Measurements from ENCODE around the gene TIMM8B.

GRCh38 chr11:111978204-111979061 lies 41.3 kb downstream of the DIXDC1 start:
- RAMPAGE, long total RNA, result no peak
- RRBS, result no CpG with 5 or more reads among the region's 10 CpGs

DNA sequence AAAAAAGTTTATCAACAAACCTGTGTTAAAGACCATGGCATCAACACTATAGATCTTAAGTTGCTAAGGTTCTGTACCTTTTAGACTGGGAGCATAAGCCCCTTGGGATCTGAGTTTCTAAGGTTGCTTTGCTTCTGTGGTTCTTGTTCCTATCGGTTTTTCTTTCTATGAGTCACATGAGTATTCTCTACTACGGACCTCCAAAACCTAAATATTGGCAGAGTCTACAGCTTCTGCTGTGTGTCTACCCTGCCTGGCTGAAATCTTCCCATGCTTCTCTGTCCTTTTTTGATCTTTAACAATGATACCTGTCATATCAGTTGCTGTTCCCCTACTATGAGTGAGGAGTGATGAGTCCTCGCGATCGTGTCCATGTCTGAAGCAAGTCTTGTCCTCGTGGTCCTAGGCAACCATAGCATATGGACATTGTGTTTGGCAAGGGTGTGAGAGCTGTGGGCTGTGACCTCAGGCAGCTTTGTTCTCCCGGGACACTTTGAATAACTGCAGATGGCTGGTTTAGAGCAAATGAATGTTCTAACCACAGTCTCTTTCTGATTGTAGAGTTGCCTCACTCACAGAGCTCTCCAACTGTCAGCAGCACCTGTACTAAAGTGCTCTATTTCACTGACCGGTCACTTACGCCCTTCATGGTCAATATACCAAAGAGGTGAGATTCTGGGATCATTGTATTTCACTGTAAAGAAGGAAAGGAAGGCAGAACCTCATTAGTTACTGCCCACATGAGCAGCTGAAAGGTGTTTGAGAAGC lies 8.9 kb upstream of the DLAT start:
- RAMPAGE, long total RNA, result no peak
- RRBS, result no CpG with 5 or more reads among the region's 9 CpGs

DNA sequence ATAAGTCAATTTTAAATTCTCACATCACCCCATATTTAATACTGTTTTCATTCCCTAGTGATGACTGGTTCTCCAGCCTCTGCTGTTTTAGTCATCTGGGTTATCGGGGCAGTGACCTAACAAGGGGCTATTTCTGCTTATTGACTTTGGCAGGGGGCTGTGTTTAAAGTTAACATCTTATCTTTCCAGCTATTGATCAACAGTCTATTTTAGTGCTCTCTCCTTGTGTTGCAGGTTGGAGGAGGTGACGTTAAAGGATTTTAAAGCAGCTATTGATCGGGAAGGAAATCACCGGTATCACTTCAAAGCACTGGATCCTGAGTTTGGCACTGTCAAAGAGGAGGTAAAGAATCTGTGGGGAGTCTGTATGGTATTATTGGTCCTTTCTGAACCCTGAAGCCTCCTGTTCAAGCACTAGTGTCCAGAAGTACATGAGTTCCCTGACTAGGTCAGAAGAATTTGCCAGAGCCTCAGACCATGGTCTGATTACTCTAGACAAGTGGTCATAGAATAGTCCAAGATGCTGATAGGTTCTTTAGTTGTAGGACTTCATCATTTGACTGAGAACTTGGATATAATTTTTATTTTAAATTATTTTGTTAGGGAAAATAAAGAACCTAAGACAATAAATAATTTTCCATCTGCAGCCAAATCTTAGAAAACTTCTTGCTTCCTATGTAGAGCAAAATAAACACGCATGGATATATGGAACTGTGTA lies 7.5 kb upstream of the DLAT start:
- RAMPAGE, long total RNA, result no peak
- RRBS, result no CpG with 5 or more reads among the region's 5 CpGs

DNA sequence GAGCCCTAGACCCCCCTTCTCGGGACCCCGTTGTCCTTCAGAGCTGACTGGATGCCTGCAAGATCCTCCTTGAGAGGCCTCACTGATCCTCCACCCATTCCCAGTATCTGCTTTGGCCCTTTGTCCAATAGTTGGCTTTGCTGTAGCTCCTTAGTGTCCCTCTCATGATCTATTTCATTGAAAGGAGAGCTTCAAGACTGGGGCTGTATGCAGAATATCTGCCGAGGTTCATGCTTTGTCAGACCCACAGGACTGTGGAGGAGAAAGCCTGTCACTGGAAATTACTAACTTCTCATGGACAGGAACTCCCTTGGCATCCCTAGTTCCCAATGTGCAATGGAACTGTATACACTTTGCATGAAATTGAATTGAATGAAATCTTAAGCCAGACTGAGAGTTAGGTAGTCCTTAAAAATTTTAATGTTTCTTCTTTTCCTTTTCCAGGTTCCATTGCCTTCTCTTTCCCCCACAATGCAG lies 584 bp downstream of the DLAT start:
- RAMPAGE, long total RNA, result no peak
- RRBS, result no CpG with 5 or more reads among the region's 3 CpGs

DNA sequence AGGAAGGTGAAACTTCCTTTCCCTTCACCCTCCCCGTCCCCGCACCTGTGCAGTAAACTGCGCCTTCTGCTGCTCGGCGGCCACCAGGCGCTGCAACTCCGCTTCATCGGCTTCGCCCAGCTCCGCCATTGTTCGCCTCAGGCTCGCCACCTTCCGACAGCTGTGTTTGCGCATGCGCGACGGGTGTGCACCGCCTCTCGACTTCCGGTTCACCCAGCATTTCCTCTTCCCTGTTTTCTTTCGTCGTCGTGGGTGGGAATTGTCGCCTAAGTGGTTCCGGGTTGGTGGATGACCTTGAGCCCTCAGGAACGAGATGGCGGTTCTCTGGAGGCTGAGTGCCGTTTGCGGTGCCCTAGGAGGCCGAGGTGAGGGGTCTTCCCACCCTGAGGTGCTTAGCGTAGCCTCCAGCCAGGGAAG lies at the start of gene TIMM8B:
TSS of gene TIMM8B (minus strand) at position 162 of the 417 bp plus-strand sequence.
- RAMPAGE, long total RNA, result start-site peak on the minus strand centred at position 152 of the sequence, 26 bp wide, 280 and 513 reads in 2 replicates; start-site peak on the plus strand centred at position 299 of the sequence, 16 bp wide, 124 and 77 reads in 2 replicates
- RRBS, result 2% methylated on average over 4 of the region's 31 CpGs

DNA sequence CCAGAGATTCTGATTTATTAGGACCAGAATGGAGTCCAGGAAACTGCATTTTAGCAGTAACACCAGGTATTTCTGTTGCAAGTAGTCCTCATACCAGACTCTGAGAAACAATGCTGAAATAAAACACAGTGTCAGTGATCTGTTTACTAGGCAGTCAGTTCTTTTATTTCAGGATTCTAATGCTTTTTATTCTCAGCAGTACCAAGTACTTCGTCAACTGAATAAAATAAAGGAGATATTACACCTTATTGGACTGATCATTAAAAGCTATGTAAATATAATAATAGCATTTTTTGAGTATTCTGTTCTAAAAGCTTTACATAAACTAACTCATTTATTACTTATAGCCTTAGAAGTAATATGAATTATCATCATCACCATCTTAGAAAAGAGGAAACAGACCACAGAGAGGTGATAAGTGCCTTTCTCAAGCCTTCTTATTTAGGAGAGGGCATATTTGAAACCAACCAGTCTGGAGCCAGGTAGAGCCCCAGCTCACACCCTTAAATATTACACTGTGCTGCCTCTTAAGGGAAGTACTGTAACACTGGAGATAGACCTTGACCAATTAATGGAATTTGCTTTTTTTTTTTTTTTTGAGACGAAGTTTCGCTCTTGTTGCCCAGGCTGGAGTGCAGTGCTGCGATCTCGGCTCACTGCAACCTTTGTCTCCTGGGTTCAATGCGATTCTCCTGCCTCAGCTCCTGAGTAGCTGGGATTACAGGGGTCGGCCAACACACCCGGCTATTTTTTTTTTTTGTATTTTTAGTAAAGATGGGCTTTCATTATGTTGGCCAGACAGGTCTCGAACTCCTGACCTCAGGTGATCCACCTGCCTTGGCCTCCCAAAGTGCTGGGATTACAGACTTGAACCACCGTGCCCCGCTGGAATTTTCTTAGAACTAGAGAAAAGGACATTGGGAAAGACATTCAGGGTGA lies 2.3 kb downstream of the BCO2 start:
- RAMPAGE, long total RNA, result no peak
- RRBS, result no CpG with 5 or more reads among the region's 11 CpGs

DNA sequence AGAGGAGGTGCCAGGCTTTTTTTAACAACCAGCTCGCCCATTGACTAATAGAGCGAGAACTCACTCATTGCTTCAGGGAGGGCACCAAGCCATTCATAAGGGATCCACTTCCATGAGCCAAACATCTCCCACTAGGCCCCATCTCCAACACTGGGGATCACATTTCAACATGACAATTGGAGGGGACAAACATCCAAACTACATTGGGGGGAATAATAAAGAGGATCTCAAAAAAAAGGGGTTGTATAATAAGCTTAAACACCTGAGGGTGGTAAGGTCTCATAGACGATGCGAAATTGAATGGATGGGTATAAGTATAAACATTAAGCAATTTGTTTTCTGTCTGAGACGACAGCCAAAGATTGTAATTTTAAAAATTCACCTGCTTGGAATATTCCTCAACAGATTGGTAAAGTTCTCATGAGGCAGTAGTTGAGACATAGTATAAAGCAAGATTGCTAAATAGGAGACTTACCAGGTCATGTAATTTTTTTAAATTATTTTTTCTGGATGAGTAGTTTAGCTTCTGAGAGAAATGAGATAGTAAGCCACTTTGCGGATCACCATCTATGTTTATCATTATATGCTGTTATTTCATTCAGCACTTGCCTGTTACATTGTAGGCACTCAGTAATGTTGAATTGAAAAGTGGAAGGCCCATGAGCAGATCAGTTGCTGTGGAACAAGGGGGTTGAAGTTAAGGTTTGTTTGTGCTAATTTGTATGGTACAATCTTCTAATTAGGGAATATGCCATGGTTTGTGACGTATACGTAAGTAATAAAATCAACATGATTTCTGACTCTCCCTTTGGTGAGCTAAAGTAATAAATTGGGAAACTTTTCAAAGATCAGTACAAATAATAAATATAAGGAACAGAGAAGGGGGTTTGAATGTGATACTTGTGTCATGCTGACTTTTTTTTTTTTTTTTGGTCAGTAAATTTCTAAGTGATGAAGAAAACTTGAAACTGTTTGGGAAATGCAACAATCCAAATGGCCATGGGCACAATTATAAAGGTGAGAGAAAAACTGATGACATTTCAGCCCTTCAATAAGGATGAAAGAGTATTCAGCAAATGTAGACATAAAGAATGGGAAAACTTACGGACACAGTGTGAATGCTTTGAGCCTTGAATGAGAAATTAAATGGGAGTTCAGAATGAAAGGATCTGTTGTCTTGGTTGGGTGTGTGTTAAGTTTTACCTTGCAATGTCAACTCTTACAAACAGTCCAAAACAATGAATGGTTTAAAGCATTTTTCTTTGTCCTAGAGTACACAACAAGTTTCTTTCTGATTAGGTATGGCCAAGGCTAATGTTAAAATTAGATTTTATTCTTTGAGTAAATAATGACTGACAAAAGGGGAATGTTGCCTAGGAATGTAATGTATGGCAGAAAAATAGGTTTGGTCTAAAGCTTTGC lies 1.9 kb downstream of the PTS start:
- RAMPAGE, long total RNA, result no peak
- RRBS, result no CpG with 5 or more reads among the region's 9 CpGs

- RAMPAGE, long total RNA, result no peak
- RRBS, result no CpG with 5 or more reads among the region's 3 CpGs
Measured at GRCh38 chr11:112852402-112852631, 108.9 kb upstream of the NCAM1 start.

- RAMPAGE, long total RNA, result no peak
- RRBS, result no CpG with 5 or more reads among the region's 47 CpGs
Measured at GRCh38 chr11:112962133-112962722, 1.0 kb downstream of the NCAM1 start.

GRCh38 chr11:113091009-113091692 lies 129.9 kb downstream of the NCAM1 start:
- RAMPAGE, long total RNA, result no peak
- RRBS, result no CpG with 5 or more reads among the region's 4 CpGs

GRCh38 chr11:113290334-113290568 lies 24.1 kb upstream of the TTC12 start:
- RAMPAGE, long total RNA, result no peak
- RRBS, result no CpG with 5 or more reads among the region's 1 CpG

- RAMPAGE, long total RNA, result no peak
- RRBS, result no CpG with 5 or more reads among the region's 4 CpGs
Measured at GRCh38 chr11:113884371-113884656, 8.9 kb upstream of the USP28 start.

- RAMPAGE, long total RNA, result no peak
- RRBS, result no CpG with 5 or more reads among the region's 6 CpGs
Measured at GRCh38 chr11:114052137-114052604, 7.3 kb upstream of the ZBTB16 start.

GRCh38 chr11:114080117-114081324 lies 21.0 kb downstream of the ZBTB16 start:
- RAMPAGE, long total RNA, result no peak
- RRBS, result no CpG with 5 or more reads among the region's 8 CpGs

GRCh38 chr11:114159675-114160795 lies 100.5 kb downstream of the ZBTB16 start:
- RAMPAGE, long total RNA, result no peak
- RRBS, result no CpG with 5 or more reads among the region's 19 CpGs

- RAMPAGE, long total RNA, result no peak
- RRBS, result no CpG with 5 or more reads among the region's 5 CpGs
Measured at GRCh38 chr11:114166703-114167507, 107.4 kb downstream of the ZBTB16 start.

DNA sequence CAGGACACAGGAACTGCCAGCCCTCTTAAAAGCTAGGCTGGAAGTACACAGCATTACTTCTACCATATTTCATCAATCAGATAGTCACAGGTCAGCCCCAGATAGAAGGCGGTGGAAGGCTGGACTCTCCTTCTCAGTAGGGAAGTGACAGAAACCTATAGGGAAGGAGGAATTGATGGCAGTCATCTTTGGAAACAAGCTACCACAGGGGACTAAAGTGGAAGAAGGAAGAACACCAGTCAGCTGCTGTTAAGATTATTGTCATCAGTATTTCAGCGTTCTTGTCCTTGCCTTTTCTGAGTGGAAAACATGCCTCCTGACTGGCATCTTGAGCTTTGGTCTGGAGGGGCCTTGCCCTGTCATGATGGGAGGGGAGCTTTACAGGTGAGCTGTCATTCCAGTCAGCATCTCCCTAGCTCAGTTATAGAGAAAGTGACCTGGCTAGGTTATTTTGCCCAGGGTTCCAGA lies 103.9 kb upstream of the NNMT start:
- RAMPAGE, long total RNA, result no peak
- RRBS, result no CpG with 5 or more reads among the region's 2 CpGs

DNA sequence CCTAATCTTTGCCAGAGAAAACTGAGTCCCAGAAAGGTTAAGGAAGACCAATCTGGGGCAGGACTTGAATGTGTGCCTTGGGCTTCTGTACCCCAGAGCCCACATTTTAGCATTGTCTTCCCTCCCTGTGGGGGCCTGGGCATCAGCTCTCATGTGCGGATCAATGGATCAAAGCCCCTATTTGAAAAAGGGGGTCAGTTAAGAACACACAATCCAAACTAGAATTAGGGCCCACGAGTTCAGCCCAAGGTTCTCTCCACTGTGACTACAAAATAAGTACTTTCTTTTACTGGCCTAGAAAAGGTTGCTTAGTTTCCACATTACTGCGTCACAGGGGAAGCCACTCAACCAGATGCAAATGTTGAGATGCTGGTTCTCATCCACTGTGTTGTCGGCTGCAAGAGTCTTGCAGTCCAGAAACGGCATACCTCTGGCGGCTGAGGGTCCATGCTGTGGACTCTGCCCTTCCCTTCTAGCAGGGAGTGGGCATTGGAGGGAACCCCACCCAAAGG lies 99.3 kb upstream of the NNMT start:
- RAMPAGE, long total RNA, result no peak
- RRBS, result no CpG with 5 or more reads among the region's 6 CpGs

DNA sequence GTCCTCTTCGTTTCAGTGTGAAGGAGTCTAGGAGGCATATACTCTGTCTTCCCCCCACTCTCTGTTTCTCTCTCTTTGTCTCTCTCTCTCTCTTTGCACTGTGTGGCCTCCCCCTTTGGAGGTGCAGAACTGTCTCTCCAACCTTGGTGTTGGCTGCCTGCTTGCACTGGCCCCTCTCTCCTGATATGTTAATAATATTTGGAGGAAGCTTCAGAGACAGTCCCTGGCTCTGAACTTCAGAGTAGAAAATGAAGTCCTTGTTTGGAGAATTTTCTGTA lies 98.9 kb upstream of the NNMT start:
- RAMPAGE, long total RNA, result no peak
- RRBS, result no CpG with 5 or more reads among the region's 1 CpG

DNA sequence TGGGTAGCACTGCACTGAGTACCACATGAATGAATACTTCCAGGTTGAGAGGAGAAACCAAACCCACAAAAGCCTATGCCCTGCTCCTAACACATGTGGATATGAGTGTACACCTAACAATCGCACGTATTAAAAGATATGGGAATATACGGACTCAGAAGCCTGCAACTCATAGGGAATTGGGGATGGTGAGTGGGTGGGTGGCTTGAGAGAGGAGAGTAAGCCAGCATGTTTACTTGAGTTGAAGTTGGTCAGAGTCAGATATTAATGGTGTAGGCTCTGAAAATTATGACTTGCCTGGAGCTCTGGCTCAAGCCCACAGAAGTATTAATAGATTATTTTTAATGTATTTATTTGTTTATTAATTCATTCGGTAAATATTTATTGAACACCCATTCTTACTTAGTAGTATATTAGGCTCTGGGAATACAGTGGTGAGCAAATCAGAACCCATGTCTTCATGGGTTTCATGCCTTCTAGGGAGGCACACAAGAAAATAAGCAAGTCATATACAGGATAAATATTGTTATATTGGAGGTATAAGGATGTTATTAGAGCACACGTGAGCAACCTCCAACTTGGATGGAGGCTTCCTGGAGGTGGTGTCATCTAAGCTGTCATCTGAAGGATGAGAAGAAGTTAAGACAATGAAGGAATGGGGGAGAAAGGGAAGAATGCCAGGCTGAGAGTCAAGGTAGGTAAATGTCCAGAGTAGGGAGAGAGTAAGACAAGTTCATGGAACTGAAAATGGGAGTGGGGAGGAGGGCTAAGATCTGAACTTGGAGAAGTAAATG lies 72.8 kb upstream of the NNMT start:
- RAMPAGE, long total RNA, result no peak
- RRBS, result no CpG with 5 or more reads among the region's 5 CpGs

Data from hepatocyte (in vitro differentiated cells and primary cell).